Metastatic Liver Carcinoma in the Lung (tissue), 2 donors: ENCODE results near the gene LRRC27.

DNA sequence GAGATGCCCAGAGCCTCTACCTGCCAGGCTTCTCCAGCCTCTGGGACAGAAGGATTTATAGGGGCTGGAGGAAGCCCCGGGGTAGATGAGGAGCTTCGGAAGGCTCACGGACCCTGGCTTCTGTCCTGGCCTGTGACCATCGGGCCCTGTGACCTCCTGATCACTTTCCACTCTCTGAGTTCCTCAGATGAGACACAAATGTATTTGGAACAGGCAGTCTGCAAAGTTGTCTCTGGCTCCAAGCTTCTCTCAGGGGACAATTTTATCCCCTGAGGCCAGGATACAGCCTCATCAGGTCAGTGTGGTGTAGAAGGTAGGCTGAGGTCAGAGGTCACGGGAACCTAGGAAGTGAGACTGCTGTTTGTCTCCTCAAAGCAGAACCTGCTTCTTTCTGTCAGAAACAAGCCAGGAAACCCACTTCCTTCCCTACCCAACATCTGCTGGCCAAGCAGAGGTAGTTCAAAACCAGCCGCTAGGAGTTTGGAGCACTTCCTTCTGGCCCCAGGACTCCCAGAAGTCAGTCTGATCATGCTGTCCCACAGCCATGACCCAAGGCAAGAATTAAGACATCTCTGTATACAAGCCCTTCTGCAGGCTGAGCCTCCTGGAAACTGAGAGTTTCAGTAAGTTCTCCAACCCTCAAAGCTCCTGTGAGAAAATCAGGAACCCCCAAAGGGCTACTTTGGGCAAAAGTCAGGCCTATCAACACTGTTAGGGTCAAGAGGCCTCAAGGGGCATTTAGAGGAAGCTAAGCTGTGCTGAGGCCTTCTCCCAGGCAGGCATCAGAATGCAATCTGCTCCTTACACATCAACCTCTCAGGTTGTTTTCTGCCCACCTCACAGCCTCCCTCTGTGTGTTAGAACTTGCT, 12.2 kb downstream of the CLRN3 start:
- PRO-cap, 2 experiments = no peak in any of the 2 experiments

GRCh38 chr10:127913198-127913797, 6.4 kb downstream of the PTPRE start:
- PRO-cap, 2 experiments = no peak in any of the 2 experiments

GRCh38 chr10:127942292-127943239, 35.7 kb downstream of the PTPRE start:
- PRO-cap, 2 experiments = no peak in any of the 2 experiments

- PRO-cap, 2 experiments = no peak in any of the 2 experiments
Measured at GRCh38 chr10:127948721-127949302, 41.9 kb downstream of the PTPRE start.

GRCh38 chr10:128065483-128066580, 60.4 kb downstream of the MKI67 start:
- PRO-cap, 2 experiments = no peak in any of the 2 experiments

GRCh38 chr10:128095421-128096301, 30.6 kb downstream of the MKI67 start:
- PRO-cap, 2 experiments = no peak in any of the 2 experiments

DNA sequence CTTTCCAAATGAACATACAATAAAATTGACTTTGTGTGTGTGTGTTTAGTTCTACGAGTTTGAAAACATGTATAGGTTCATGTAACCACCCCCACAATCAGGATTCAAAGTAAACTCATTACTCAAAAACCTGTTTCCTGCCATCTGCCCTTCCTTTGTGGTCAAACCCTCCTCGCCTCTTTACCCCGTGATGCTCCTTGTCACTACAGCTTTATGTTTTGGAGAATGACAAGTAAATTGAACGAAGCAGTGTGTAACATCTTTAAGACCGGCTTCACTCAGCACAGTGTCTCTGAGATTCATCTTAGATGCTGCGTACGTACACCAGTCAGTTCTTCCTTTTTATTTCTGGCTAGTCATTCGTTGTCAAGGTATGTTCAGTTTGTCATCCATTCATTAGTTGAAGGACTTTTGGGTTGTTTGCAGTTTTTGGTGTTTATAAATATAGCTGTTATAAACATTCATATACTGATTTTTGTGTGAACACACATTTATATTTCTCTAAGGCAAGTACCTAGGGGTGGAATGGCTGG, 54.7 kb upstream of the MKI67 start:
- PRO-cap, 2 experiments = no peak in any of the 2 experiments

DNA sequence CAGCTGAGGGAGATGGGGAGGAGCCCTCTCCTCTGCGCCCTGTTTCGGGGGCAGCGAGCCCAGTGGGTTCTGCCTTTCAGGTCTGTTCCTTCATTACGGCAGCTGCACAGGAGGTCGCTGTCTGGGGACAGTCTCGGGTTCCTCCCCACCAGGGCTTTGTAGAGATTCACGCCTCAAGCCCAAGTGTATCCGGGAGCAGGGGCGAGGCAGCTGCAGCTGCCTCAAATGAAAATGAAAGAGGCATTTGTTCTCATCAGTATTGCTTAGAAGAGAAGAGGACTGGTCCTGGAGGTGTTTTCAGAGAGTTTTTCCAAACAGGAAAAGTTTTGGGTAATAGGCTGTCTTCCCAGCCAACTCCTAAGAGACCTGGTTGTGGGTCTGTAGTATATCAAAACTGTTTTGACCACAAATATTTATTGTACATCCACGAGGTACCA, 61.3 kb upstream of the MKI67 start:
- PRO-cap, 2 experiments = no peak in any of the 2 experiments

- PRO-cap, 2 experiments = no peak in any of the 2 experiments
Measured at GRCh38 chr10:129624246-129624946, 157.4 kb downstream of the MGMT start.

- PRO-cap, 2 experiments = no peak in any of the 2 experiments
Measured at GRCh38 chr10:129950774-129951592, 13.1 kb downstream of the EBF3 start.

- PRO-cap, 2 experiments = no peak in any of the 2 experiments
Measured at GRCh38 chr10:130300485-130300933, 164.3 kb downstream of the GLRX3 start.

- PRO-cap, 2 experiments = no peak in any of the 2 experiments
Measured at GRCh38 chr10:131825299-131825945, 75.4 kb upstream of the PPP2R2D start.

DNA sequence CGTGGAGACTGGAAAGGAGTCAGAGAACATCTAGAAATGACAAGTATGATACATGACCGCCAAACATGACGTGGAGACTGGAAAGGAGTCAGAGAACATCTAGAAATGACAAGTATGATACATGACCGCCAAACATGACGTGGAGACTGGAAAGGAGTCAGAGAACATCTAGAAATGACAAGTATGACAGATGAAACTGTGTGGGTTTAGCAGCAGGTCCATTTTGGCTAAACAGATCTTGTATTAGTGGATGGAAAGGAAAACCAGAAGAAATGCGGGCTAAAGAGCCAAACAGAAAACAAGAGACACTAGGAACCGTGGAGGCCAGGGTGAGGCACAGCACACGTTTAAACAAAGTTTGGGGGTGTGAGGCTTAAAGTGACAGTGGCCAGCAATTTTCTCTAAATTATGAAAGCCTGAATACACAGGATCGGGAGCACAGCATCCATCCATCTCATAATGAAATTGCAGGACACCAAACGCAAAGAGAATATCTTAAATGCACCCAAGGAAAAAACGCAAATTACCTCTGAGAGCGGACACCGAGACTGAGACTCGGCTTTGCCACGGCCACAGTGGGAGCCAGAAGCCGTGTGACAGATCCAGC, 31.7 kb downstream of the BNIP3 start:
- PRO-cap, 2 experiments = no peak in any of the 2 experiments

- PRO-cap, 2 experiments = no peak in any of the 2 experiments
Measured at GRCh38 chr10:131956722-131957857, 24.6 kb downstream of the BNIP3 start.

DNA sequence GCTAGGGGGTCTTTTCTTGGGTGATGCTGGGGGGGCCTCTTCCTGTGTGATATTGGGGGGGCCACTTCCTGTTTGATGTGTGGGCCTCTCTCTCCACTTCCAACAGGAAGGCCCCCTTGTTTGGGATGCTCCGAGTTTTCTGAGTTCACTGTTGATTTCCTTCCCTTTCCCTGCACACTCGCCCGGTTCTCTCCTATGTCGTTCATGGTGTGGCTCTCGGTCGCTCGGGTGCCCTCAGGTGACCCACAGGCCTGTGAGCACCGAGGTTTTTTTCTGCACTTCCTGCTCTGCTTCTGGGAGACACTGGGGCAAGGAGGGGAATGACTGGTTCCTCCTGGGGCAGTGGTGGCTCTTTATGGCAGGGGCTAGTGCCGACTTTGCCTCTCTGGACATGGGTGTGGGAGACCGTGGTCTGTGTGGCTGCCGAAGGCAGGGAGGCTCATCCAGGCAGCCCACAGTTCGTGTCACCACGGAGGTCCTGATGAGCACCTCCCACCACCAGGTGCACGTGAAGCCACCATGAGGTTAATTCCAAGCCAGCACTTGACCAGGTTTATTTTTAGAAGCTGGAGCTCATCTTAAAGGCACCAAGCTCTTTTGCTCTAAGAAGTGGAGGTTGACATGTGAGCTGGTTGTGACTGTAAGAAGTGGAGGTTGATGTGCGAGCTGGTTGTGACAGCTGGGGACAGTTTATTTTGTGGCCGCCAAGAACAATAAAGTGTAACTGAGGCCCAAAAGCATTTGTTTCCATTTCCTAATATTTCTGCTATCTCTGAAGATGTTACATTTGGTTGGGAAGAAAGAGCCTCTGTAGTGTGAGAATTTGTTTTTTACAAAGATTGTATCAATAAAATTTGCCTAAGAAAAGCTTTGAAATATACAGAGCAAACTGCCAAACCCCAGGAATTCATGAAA, 24.7 kb upstream of the DPYSL4 start:
- PRO-cap, 2 experiments = no peak in any of the 2 experiments

GRCh38 chr10:132185675-132186033, 1.1 kb upstream of the DPYSL4 start:
- PRO-cap, 2 experiments = no peak in any of the 2 experiments

DNA sequence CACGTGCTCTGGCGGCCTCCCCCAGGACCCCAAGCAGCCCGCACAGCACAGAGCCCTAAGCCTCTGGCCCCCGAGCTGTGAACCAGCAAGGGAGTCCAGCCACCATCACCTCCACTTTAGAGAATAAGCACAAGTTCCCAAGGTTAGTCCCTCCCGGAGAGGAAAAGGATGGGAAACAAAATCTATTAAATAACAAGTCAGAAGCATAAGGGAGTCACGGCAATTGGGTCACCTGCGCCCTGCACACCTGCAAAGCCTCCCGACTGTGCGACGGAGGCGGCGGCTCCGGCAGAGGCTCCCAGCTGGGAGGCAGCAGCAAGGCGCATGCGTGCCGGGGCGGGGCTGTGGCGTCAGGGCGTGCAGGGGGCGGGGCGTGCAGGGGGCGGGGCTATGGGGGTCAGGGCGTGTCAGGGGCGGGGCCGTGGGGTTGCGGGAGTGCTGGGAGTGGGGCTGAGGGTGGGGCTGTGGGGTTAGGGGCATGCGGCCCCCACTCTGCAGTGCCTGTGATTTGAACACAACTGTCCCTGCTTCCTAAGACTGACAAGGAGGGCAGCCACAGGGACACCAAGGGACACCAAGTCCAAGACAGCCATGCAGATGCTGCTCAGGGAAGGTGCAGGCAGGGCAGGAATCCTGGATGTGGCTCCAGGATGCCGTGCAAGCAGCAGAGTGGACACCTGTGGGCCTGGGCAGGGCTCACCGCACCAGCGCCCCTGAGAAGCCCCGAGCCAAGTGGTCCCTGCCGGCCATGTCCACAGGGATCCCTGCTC, 58.8 kb downstream of the STK32C start:
- PRO-cap, 2 experiments = no peak in any of the 2 experiments

DNA sequence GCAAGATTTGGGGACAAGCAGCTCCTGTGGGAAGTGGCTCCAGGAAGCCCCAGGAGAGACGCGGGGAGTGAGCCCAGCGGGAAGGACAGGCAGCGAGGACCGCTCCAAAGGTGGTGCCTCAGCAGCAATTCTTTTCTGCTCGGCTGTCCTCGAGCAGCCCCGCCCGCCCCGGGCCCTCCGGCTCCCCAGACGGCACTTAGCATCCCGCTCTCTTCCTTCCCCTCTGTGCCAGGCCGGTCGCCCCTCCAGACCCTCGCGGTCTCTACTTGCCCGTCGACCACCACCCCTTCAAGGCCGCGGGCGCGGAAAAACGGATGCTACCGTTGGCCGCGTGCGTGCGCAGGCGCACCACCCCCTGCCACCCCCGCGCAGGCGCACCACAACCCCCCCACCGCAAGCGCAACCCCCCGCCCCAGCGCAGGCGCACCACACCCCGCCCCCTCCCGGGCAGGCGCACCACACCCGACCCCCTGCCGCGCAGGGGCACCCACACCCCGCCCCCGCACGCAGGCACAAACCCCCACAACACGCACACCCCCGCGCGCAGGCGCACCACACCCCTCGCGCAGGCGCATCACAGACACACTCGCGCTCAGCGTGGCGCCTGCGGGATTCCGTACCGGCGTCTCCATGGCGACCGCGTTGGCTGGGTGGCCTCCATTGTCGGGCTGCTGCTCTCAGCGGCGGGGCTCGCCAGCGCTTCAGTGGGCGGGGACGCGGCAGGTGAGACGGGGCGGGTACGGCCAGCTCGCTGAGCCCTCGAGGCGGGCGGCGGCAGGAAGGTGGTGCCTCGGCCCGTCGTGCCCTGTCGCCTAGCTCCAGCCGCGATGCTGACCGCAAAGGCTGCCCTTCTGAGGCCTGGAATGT, at the start of gene LRRC27:
Gene LRRC27, plus strand, starts transcription at position 660 of the 867 bp plus-strand sequence.
- PRO-cap, 2 experiments = peak in 2 of 2 experiments; most common plus-strand start position 754 of the sequence (in 2); most common minus-strand start position 276 of the sequence (in 2)

DNA sequence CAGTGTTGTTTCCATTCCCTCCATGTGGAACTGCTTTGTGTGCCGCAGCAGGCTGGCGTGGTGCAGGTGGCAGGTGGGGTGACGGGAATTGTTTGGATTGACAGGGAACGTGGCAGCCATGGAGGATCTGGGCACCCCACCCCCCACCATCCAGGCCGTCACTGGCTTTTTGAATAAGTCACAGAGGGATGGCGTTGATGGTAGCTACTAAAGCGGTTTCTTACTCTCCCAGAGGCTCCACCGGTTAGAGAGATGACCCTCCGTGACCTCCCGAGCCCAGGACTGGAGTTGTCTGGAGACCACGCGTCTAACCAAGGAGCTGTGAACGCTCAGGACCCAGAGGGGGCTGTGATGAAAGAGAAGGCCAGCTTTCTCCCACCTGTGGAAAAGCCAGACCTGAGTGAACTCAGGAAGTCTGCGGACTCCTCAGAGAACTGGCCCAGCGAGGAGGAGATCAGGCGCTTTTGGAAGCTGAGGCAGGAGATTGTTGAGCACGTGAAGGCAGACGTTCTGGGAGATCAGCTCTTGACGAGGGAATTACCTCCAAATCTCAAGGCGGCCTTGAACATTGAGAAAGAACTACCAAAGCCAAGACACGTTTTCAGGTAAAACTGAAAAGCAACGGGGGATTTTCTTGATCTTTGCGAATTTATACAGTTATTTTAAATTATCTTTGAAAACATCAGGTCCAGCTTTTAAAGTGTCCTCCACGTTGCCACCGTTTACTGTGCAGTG, 15.9 kb downstream of the LRRC27 start:
- PRO-cap, 2 experiments = no peak in any of the 2 experiments

- PRO-cap, 2 experiments = no peak in any of the 2 experiments
Measured at GRCh38 chr10:132403637-132404125, 6.7 kb downstream of the PWWP2B start.